Measurements from ENCODE around the genes ESR2 and FUT8.

- RRBS: no CpG with 5 or more reads among the region's 5 CpGs
Observed at GRCh38 chr14:63752709-63753261, 24.9 kb upstream of the SGPP1 start.

DNA sequence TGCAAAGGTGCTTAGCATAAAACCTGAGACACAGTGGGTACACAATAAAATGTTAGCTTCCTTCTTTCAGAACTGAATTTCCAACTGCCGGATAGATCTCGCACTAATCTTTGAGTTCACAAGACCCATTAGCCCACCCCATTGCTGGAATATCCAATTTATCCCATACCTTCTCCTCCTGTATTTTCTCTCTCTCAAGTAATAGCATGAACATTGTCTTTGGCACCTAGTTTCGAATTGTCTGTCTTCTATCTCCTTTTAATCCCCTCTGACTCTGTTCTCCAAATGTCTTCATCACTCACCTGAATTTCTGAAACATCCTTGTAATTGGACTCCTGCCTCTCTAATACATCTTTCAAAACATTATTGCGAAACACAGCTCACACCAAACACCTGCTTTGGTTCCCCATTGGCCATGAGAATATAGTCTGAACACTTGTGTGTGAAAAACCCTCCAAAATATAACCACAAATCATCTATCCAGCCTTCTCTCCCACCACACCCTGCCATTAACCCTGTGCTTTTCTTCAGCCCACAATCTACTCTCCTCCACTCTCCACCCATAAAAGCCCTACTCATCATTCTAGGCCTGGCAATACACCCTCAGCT lies 17.0 kb downstream of the SYNE2 start:
- RRBS: no CpG with 5 or more reads among the region's 4 CpGs

DNA sequence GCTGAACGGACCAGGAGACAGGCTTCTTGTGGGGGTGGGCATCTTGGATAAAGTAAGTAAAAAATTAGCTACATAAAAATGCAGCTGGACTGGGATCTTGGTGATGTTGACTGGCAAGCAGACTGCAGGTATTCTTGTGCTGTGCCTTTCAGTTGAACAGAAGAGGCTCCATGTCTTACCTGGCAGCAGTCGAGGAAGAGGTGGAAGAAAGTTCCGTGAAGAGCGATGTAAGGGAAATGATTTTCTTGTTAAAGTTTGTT lies 195.6 kb downstream of the ESR2 start:
- RRBS: no CpG with 5 or more reads among the region's 4 CpGs

DNA sequence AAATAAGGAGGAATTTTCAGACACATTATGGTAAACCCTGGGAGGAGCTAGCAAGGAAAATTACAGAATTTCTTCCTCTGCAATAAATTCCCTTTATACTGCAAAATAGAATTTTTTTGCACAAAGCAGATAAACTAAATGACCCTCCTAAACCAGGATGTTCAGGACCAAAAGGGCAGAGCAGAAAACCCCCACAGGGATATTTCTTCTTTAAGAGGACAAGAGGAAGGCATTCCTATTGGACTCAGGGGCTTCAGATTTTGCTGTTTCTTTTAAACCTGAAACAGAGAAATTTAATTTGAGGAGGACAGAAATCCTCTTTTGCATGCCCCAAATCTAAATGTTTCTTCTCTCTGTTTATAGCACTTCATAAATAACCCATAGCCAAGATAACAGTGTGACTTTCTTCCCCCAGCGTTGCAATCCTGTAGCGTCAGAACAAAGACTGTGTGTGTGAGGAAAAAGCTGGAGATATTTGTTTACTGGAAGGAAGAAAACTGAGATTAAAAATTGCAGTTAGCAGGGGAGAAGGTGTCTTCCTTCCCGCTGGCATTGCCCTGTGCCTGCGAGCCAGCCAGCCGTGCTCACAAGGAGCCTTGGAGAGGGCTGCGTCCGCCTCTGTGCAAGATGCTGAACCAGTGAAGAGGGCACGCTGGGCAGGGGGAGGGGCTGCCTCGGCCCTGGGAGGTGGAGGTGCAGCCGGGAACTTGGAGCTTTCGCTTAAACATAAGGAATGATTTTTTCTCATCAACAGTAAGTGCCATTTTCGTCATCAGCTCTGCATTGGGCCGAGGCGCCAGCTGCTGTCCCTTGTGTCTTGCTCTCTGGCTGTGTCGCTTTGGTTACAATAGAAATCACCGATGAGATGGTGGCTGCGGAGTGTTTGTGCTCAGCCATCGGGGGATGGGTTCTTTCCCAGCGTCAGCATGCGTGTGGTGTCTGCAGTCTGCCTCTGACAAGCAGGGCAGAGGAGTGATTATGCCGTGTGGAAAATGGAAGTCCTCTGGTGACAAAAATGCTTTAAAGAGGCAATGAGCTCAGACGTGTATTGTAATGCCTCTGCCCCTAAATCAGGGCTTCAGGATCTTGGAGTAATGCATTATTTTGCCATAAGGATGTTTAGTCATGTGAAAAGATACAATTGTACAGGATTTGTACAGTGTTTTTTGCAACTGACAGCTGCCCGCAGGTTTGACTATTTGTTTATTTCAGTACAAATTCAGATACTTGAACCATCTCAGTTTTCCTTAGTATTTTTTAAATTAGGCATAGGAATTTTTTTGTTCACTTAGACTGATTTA lies 97.4 kb downstream of the ESR2 start:
- RRBS: no CpG with 5 or more reads among the region's 23 CpGs

DNA sequence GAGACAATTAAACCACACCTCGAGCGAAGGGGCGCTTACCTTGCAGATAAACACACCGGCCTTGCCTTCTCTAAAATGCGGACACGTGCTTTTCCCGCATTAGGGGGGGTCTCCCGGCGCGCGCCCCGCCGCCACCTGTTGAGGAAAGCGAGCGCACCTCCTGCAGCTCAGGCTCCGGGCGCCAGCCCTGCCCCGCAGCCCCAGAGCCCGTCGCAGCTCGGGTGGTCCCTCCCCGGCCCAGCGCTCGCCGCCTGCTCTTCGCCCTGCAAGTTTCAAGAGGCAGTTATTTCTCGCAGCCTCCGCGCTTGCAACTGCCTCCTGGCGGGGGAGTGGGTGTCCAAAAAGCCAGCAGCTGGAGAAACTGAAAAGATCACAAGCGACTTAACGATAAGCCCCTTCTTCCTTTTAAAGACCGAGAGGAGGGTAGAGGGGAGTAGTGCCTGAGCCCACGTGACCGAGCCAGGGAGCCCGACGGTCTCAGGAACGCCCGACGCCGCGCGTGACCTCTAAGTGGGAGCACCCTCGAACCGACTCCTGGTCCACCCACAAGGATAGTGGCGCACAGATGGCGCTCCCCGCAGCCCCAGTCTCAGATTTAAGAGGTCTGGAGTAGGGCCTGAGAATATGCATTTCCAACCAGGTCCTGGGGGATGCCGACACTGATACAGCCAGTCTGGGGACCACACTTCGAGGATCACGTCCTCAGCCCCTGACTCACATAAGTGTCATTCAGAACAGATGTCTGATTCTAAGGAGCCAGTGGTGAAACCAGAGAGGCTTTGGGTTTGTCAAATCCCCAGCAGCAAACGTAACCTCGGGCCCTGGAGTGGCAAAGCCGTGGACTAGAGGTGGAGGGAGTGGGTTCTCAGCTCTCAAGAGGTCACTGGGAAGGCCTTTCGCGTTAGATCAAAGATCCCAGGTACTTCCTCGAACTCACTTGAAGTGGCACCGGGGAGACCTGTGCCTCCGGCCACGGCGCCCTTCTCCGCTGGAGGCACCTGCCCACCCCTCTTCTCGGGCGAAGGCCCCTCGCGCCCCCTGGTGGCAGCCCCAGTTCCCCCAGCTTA lies at the start of gene ESR2:
ESR2 (minus strand) TSS at position 378 of the 1,067 bp plus-strand sequence.
- RRBS: 4% methylated on average over 19 of the region's 66 CpGs

- RRBS: no CpG with 5 or more reads among the region's 3 CpGs
Observed at GRCh38 chr14:64516370-64516798, 11.8 kb downstream of the ZBTB1 start.

GRCh38 chr14:64698942-64699576 lies 5.2 kb upstream of the PLEKHG3 start:
- RRBS: no CpG with 5 or more reads among the region's 5 CpGs

- RRBS: no CpG with 5 or more reads among the region's 7 CpGs
Observed at GRCh38 chr14:64707552-64708030, 3.4 kb downstream of the PLEKHG3 start.

GRCh38 chr14:64721320-64722282 lies 17.4 kb downstream of the PLEKHG3 start:
- RRBS: no CpG with 5 or more reads among the region's 17 CpGs

DNA sequence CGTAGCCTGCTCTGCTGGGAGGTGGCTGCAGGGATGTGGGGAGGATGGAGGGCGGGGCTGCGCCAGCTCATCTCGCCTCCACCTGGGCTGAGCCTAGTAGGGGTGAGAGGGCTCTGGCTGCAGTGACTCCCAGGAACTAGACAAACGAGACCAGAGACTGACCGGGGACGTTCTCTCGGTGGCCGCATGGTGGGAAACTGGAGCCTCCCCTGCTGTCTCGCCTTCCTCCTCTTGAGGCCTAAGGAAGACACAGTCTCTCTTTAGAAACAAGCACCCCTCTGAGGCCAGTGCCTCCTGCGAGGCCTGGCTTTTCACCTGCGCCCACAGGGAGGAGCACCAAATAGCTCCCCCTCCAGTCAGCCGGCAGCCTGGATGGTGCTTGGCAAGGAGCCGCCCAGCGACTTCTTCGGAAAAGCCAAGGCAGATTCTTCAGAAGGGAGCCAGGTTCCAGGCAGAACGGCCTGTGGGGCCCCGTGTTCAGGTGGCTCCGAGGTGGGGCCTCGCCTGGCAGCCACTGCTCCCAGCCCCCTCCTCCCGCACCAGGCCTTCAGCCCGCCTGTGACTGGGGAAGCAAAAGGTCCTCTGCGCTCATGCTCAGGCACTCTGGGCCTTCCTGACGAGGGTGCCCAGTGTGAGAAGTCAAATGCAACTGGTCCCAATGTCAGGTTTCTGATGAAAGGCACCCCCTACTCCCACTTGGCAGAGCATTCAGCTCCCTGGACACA lies 62.5 kb downstream of the PLEKHG3 start:
- RRBS: no CpG with 5 or more reads among the region's 24 CpGs

DNA sequence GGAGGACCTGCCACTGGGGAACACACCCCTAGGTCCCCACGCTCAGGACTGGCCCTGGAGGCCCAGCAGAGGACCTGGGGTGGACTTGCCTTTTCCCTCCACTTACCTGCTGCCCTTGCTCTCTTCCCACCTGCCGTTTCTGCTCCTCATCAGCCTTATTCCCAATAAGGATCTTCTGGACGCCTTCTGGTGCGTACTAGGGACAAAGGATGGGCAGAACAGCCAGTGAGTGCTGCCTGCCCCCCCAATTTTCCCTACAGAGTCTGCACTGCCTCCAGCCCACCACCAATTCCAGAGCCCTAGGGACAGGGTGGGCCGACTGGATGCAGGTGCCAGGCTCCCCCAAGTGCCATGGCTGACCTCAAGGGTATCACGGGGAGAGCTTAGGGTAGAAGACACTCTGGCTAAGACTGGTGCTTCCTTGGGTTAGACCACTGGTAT lies 7.7 kb upstream of the GPX2 start:
- RRBS: no CpG with 5 or more reads among the region's 6 CpGs

DNA sequence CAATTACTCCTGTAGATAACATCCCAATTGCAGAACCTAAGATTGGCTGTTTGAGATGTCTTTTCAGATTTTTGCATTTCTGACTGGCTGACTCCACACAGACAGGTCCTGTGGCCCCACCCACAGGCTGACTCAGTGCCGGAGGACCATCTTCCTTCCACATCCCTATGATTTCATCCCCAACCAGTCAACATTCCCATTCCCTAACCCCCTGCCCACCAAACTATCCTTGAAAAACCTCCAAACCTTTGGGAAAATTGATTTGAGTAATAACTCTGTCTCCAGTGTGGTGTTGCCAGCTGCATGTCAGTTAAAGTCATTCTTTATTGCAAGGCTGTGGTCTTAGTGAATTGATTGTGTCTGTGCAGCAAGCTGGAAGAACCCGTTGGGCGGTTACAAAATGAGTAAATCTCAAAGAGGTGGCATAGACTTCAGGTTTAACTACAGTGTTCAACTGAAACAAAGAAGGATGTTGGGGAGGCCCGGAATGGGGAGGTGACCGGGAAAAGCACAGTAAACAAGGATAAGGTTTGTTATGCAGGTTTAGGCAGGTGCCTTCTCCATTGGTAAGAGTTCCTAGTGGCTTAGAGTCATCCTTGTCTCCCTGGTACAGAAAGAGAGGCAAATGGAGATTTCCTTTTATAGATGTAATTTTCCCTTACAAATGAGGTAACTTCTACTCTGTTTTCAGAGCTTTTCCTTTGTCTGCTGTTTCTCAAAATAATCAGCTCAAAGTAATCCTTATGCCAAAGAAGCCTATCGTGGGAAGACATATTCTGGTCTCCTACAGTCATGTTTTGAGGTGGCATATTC lies 10.7 kb downstream of the FNTB start:
- RRBS: 29% methylated on average over 1 of the region's 6 CpGs

- RRBS: 4% methylated on average over 11 of the region's 45 CpGs
Observed at GRCh38 chr14:65102773-65103368, 554 bp upstream of the MAX start.

DNA sequence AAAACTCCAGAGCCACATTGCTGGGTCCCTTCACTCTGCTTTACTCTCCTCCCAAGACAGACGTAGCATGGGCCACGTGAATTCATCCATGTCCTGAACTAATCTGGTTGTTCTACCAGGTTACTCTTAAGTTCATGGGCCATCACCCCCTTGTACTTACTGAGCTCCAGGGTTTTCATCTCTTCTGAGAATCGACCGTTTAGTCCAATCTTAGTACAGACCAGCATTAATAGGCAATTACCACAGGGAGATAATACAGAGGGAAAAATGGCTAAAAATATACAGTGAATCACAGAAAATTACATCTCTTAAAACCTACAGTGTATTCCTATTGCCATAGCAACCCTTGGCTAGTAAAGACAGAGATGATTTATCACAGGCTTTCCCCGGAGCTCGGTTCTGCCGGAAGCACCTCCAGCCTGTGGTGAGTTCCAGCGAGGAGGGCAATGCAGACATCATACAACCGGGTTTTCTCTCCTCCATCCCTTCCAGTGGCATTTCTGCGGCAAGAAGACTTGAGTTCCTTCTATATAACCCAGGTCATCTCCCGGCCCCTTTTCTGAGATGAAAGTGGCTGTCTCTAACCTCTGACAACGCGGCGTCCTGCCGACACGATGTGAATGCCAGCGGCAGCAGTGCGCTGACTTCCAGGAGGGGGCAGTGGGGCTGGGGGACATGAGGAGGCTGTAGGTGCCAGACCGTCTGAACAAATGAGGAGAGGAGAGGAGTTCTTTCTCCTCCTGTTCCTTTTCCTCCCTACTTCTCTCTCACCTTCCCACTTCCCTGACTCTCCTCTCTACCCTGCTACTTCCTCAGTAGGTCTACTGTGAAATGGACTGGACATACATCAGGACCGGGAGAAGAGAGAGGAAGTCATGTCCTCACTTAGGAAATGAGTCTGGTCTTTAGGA lies 68.4 kb upstream of the MAX start:
- RRBS: 11% methylated on average over 4 of the region's 20 CpGs

DNA sequence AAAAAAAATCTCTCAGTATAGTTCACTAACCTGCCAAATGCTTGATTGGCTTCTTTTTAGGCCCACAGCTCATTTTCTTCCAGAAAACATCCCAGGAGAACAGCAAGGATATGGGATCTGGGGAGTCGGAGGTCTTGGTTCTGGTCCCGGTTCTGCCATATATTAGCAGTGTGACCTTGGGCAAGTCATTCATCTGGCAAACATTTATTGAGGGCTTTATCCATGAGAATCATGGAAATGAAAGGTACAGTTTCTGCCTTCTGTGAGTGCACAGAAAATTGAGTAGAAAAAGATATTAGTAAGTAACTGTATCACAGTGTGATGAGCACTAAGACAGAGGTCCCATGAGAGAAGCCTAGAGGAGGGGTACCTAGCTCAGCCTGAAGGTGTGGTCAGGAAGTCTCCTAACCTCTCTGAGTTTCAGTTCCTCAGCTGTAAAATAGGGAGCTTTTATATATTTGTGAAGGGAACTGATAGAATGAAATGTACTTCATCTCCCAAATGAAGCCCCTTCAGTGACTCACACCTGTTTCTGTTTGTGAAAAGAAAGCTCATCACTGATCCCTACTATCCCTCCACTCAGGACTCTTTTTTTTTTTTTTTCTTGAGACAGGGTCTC lies 94.0 kb upstream of the FUT8 start:
- RRBS: no CpG with 5 or more reads among the region's 2 CpGs

GRCh38 chr14:65411531-65412139 lies 895 bp upstream of the FUT8 start:
- RRBS: 3% methylated on average over 19 of the region's 44 CpGs

GRCh38 chr14:65412666-65413368 lies at the start of gene FUT8:
Gene FUT8 (plus strand): TSS chr14:65412730.
- RRBS: 3% methylated on average over 44 of the region's 88 CpGs

- RRBS: no CpG with 5 or more reads among the region's 6 CpGs
Observed at GRCh38 chr14:66280927-66281345, 205.2 kb upstream of the CCDC196 start.

DNA sequence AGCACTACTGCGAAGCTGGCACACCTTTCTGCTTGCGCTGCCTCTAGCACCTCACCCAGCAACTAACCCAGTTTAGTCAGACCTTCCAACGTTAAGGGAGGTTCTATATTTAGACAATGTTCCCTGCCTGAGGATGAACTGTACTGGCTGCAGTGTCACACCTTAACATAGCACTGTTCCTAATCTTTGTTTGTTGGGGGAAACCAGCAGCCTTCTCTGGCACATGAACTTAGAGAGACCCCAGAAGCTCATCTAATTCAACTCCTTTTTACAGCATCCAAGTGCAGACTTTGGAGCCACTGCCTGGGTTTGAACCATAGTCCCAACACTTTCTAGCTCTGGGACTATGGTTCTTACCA lies 60.6 kb upstream of the CCDC196 start:
- RRBS: no CpG with 5 or more reads among the region's 3 CpGs